Mesenchymal stem cell of adipose (primary cell): ENCODE measurements around a stretch of chr1.

GRCh38 chr1:21310663-21311165, 20.5 kb upstream of the ECE1 start:
- CAGE, long polyA plus RNA = no peak

GRCh38 chr1:21322675-21323026, 32.4 kb upstream of the ECE1 start:
- CAGE, long polyA plus RNA = no peak

GRCh38 chr1:21324373-21325234, 34.3 kb upstream of the ECE1 start:
- CAGE, long polyA plus RNA = no peak

GRCh38 chr1:21332607-21333346, 42.5 kb upstream of the ECE1 start:
- CAGE, long polyA plus RNA = no peak

GRCh38 chr1:21343011-21343776, 52.9 kb upstream of the ECE1 start:
- CAGE, long polyA plus RNA = no peak

GRCh38 chr1:21440735-21441158, 810 bp downstream of the NBPF3 start:
- CAGE, long polyA plus RNA = no peak

DNA sequence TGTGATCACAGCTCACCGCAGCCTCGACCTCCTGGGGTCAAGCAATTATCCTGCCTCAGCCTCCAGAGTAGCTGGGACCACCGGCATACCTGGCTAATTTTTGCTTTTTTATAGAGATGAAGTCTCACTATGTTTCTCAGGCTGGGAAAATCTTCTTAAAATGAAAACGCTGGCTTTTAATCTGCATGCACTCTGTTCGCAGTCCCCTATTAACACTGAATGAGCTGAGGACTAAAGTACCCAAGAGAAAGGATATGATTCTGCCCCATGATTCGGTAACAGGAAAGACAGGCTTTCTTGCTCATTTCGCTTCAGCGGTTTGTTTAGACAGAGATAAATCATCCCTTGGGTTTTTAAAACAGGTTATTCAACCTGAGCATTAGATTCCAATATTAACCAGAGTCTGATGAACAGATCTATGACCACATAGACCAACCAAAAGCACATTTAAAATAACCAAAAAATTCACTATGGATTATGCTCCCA, 7.1 kb upstream of the RAP1GAP start:
- CAGE, long polyA plus RNA = no peak

GRCh38 chr1:21706440-21707106, 37.4 kb upstream of the RAP1GAP start:
- CAGE, long polyA plus RNA = no peak

DNA sequence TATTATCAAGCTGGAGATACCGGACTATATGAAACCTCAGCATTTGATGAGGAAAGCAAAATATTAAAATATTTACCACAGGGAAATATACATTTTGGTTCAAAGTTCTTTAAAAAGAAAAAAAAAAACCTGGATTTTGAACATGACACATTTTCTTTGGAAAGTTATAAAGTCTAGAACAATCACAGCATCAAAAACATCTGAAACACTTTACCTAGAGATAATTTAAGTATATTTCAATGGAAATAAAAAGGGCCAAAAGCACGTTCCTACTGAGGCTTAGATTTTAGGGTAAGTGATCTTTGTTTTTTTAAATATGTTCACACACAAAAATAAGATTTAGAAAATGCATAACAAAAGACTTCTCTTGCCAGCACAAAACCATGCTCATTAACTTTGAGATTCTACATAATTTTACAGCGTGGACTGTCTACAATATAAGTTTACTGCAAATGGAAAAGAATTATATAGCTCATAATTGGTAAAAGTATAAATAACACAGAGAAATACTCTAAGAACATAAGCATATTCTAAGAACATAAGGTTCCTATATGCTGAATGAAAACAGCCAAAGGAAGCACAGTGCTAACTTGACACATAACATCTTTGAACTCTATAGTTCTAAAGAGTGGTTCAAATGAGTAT, 56.0 kb downstream of the USP48 start:
- CAGE, long polyA plus RNA = no peak

GRCh38 chr1:21728311-21728830, 54.6 kb downstream of the USP48 start:
- CAGE, long polyA plus RNA = no peak

DNA sequence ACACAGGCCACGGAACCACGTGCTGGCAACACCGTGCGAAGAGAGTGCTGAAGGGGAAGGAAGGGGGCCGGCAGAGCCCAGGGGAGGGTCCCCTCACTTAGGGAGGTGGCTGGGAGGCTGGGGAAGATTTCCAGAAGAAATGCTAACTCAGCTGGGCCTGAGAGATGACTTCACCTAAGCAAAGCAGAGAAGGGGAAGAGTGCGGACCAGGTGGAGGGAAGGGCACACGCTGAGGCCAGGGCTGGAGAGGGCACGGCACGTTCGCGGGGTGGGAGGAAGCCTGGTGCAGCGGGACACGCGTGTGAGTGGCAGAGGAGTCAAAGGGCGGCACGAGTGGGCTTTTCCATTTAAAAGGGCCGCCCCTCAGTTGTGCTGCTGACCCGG, 33.0 kb downstream of the HSPG2 start:
- CAGE, long polyA plus RNA = no peak

GRCh38 chr1:21905877-21907274, 30.7 kb downstream of the HSPG2 start:
- CAGE, long polyA plus RNA = no peak

GRCh38 chr1:21923736-21924312, 13.3 kb downstream of the HSPG2 start:
- CAGE, long polyA plus RNA = no peak

DNA sequence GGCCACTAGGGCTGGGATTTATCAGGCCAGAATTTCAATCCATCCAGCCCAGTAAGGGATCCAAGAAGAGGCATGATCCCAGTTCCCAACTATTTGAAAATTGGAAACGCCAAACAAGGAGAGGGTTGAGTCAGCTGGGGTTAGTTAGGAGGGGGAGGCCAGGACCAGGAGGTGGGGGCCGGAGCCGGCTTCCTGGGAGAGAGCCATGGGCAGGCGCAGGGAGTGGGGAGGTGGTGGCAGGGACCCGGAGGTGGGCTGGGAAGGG, 10.4 kb downstream of the HSPG2 start:
- CAGE, long polyA plus RNA = no peak

GRCh38 chr1:21944365-21944826, 7.3 kb upstream of the HSPG2 start:
- CAGE, long polyA plus RNA = no peak

GRCh38 chr1:22002844-22003303, 1.4 kb downstream of the CELA3A start:
- CAGE, long polyA plus RNA = no peak

DNA sequence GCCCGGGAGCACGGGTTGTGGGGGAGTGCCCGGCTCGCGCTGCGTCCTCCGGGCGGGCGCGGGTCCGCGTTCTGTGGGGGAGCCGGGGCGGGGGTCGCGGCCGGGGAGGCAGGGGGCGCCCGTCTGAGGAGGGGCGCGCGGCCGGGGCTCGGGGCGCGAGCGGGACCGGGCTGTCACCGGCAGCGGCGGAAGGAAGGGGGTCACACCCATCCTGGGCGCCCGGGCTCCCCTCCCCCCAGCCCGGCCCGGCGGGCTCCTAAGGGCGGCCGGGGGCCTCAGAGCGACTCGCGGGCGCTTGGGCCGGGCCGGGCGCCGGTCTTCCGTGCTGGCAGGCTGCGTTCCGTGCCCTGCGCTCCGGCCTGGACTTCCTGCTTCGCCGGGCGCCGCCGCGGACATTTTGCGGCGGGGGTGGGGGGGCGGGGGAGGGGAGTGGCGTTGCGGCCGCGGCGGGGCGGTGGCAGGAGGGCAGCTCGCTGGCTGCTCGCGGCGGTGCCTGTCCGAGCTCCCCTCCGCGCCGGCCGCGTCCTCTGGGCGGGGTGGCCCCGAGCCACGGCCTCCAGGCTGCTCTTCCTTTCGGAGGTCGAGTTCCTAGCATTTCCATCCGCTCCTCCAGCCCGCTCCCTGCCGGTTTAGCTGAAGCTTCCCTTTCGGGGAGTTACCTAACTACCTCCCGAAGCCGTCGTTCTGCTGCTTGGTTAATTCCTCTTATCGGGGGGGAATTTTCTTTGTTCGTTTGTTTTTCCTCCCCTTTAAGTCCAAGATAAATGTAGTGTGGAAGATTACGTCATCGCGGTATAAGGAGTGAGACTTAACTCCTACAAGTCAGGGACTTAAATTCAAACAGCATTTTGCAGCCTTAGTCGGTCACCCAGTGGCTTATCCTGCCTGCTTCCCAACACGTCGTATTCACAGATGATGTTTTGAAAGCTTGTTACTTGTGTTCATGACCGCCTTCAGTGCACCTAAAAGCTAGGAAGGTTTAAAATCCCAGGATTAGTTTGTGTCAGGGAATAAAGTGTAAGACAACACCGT, 662 bp downstream of the CDC42 start:
- CAGE, long polyA plus RNA = no peak

DNA sequence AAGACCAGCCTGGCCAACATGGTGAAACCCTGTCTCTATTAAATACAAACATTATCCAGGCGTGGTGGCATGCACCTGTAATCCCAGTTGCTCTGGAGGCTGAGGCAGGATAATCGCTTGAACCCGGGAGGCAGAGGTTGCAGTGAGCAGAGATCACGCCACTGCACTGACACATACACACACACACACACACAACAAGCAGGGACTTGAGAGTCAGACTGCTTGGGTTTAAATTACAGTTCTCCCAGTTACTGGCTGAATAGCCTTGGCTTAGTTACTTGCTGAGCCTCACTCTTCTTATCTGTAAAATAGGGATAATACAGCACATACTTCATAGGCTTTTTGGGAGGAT, 23.7 kb downstream of the CDC42 start:
- CAGE, long polyA plus RNA = no peak

- CAGE, long polyA plus RNA = no peak
Measured at GRCh38 chr1:22119840-22120509, 22.9 kb downstream of the WNT4 start.

- CAGE, long polyA plus RNA = no peak
Measured at GRCh38 chr1:22176587-22176993, 33.7 kb upstream of the WNT4 start.